Right lobe of liver (tissue), 4 donors: ENCODE measurements around a stretch of chr20.

GRCh38 chr20:37236313-37236919 lies 25.2 kb downstream of the GHRH start:
- PRO-cap, 4 experiments = no peak in any of the 4 experiments
- RAMPAGE, long total RNA, 2 experiments = no peak in any of the 2 experiments

- PRO-cap, 4 experiments = peak in 3 of 4 experiments; most common plus-strand start chr20:37243727 (in 3); most common minus-strand start chr20:37243605 (in 1)
- RAMPAGE, long total RNA, 2 experiments = no peak in any of the 2 experiments
These were observed 18.3 kb downstream of the GHRH start for GRCh38 chr20:37243228-37243889.

DNA sequence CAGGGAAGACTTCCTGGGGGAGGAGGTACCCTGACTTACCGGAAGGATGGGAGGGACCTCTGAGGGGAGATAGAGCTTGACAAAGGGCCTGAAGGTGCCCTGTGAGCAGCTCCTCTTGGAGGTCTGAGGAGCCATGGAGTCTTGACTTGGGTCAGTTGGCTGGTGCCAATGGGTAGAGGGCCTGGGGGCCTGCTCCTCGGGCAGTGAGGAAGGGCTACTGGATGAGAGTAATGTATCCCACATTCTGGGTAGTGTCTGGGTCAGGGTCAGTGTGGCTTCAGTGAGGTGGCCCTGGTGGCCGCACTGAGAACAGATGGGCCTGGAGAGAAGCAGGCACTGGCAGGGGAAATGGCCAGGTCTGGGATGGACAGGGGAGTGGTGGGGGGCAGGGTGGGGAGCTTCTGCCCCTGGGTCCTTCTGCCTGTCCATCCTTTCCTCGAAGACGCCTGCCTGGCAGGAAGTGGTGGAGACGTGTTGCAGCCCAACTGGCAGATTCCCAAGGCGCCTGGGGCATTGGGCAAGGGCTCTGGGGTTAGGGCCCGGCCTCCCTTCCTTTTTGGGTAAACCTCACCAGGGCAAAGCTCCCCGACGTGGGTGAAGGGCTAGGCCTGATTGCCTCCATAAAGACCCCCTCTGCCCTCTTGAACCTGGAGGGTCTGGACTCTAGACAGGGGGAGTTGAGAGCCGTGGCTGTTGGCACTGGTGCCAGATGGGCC lies 10.4 kb downstream of the SRC start:
- PRO-cap, 4 experiments = peak in 3 of 4 experiments; most common plus-strand start position 559 of the sequence (in 1); most common minus-strand start position 444 of the sequence (in 3)
- RAMPAGE, long total RNA, 2 experiments = no peak in any of the 2 experiments

GRCh38 chr20:37898119-37898427 lies 4.9 kb upstream of the VSTM2L start:
- PRO-cap, 4 experiments = no peak in any of the 4 experiments
- RAMPAGE, long total RNA, 2 experiments = no peak in any of the 2 experiments

DNA sequence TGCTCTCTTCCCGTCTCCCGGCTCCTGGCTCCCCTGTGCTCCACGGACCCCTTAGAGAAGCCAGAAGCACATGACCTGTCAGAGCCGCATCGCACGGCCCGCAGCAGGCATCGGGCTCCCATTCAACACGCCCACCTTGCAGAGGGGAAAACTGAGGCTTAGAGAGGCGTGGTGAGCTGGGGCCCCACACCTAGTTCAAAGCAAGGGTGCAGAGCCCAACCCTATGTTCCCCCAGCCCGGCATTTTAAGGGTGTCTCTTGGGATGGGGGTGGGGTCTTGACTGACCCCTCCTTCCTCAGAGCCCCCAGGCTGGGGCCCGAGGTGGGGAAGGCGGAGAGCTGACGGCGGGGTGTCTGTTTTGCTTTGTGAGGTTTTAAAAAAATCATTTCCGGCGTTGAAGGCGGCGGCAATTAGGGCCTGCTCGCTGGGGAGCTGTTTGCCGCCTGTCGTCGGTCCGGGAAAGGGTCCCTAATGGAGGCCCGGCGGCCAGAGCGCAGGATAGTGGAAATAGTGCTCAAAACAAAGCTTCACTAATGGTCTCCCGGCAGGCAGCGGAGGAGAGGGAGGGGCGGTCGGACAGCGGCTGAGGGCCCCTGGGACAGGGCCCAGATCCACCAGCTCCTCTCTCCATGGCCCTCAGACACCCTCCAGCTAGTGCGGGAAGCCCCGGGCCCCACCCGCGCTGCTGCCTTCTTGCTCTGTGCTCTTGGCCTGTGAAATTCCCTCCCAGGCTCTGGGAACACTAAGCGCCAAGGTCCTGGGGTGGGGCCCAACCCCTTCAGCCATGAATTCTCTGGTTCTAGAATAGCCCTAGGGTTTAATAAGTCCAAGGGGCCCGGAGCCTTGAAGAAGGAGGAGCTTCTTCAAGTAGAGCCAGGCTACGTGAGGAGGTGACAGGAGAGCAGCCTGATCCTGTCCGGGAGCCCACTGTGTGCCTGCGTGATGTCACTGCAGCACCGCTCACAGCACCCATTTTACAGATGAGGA lies 12.0 kb downstream of the VSTM2L start:
- PRO-cap, 4 experiments = no peak in any of the 4 experiments
- RAMPAGE, long total RNA, 2 experiments = no peak in any of the 2 experiments

DNA sequence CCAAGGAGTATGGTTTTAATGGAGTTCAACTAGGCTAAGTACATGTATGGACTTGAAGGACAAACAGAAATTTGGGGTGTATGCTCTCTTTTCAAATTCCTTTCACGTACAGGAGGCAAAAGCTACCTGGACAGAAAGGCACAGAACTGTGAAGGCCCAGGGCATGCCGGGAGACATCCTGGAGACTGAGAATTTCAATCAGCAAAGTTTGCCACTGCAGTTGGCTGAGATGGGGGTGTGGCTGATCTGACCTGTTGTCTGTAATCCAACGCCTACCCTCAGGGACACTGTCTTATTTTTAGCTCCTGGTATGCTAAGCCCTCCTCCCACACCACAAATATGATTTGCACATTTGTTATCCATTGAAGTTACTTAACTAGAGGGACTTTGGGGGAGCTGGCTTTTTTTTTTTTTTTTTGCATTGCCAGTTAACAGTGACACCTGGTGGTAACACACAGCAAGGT lies 40.5 kb downstream of the TTI1 start:
- PRO-cap, 4 experiments = no peak in any of the 4 experiments
- RAMPAGE, long total RNA, 2 experiments = no peak in any of the 2 experiments

- PRO-cap, 4 experiments = peak in 3 of 4 experiments; most common plus-strand start chr20:38065942 (in 2); most common minus-strand start chr20:38065859 (in 1)
- RAMPAGE, long total RNA, 2 experiments = start-site peak on the plus strand in 1 of 2 experiments, at chr20:38065953-38066214 at its widest, 35 to 530 reads per replicate
These were observed 32.3 kb downstream of the RPRD1B start for GRCh38 chr20:38065543-38066500.

GRCh38 chr20:38067416-38067928 lies 33.9 kb downstream of the RPRD1B start:
- PRO-cap, 4 experiments = peak in 4 of 4 experiments; most common plus-strand start chr20:38067614 (in 4); most common minus-strand start chr20:38067495 (in 3)
- RAMPAGE, long total RNA, 2 experiments = no peak in any of the 2 experiments

- PRO-cap, 4 experiments = no peak in any of the 4 experiments
- RAMPAGE, long total RNA, 2 experiments = no peak in any of the 2 experiments
These were observed 50.2 kb downstream of the RPRD1B start for GRCh38 chr20:38083743-38084123.

GRCh38 chr20:38090194-38091373 lies 57.0 kb downstream of the RPRD1B start:
- PRO-cap, 4 experiments = peak in 2 of 4 experiments; most common plus-strand start chr20:38090284 (in 1)
- RAMPAGE, long total RNA, 2 experiments = no peak in any of the 2 experiments

GRCh38 chr20:38136588-38136988 lies 28.5 kb downstream of the TGM2 start:
- PRO-cap, 4 experiments = no peak in any of the 4 experiments
- RAMPAGE, long total RNA, 2 experiments = no peak in any of the 2 experiments

DNA sequence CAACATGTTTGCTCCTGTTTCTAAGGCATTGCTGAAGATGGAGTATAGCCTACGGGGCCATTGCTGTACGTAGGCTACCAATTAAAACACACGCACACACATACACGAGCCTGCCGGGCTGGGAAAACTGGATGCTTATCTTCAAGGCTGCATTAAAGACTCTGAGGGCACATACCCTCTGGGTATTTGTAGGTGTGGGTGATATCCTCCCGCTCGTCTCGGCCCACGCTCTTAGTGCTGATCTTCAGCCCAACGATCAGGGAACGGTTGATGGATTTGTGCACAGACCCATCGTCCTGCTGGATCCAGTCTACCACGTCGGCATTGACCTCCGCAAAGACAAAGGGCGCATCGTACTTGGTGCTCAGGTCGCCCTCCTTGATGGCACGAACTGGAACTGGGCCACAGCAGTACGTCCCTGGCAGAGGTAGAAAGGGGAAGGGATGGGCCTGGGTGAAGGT lies 25.8 kb downstream of the TGM2 start:
- PRO-cap, 4 experiments = no peak in any of the 4 experiments
- RAMPAGE, long total RNA, 2 experiments = start-site peak on the minus strand in 2 of 2 experiments, centred at position 341 of the sequence, 255 to 285 reads per replicate

DNA sequence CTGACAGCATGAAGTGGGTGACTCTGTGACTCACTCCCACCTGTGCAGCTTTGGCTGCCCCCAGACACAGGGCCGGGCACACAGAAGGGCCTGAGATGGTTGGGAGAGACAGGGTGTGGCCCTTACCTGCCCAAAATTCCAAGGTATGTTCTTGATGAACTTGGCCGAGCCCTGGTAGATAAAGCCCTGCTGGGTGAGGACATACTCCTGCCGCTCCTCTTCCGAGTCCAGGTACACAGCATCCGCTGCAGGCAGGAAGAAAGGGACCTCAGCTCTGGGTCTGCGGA lies 14.3 kb downstream of the TGM2 start:
- PRO-cap, 4 experiments = no peak in any of the 4 experiments
- RAMPAGE, long total RNA, 2 experiments = start-site peak on the minus strand in 1 of 2 experiments, centred at position 185 of the sequence, 196 reads per replicate

GRCh38 chr20:38345779-38346213 lies 486 bp upstream of the LBP start:
- PRO-cap, 4 experiments = peak in 4 of 4 experiments; most common plus-strand start chr20:38346079 (in 2); most common minus-strand start chr20:38345865 (in 4)
- RAMPAGE, long total RNA, 2 experiments = no peak in any of the 2 experiments

GRCh38 chr20:38347650-38347917 lies 1.3 kb downstream of the LBP start:
- PRO-cap, 4 experiments = peak in 1 of 4 experiments; most common plus-strand start chr20:38347819 (in 1); most common minus-strand start chr20:38347740 (in 1)
- RAMPAGE, long total RNA, 2 experiments = no peak in any of the 2 experiments

GRCh38 chr20:38450335-38450926 lies 22.2 kb upstream of the RALGAPB start:
- PRO-cap, 4 experiments = no peak in any of the 4 experiments
- RAMPAGE, long total RNA, 2 experiments = no peak in any of the 2 experiments

DNA sequence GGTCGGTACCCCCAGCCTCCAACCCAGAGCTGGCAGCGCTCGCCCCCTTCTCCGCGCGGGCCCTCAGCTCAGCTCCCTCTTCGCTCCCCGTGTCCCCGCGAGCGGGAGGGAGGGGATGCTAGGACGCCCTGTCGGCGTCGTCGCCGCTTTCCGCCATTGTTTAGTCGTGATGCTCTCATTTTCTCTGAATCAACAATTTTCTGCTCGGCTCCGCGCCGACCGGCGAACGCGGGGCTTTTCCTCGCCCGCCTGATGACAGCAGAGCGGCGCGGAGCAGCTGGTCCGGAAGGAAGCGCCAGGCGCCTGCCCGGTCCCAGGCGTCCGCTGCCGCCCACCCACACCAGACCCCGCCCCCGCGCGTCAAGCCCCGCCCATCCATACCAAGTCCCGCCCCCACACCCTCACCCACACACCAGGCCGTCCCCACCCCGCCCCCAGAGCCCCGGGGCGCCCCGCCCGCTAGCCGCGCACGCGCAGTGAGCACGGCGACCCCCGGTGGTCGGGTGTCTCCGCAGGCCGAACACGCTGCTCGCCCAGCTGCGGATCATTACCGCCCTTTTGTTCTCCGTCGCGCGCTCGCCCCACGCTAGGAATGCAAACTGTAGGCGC lies 50.0 kb upstream of the SLC32A1 start:
- PRO-cap, 4 experiments = peak in 3 of 4 experiments; most common minus-strand start position 305 of the sequence (in 3)
- RAMPAGE, long total RNA, 2 experiments = no peak in any of the 2 experiments

GRCh38 chr20:38835516-38836032 lies 30.1 kb downstream of the PPP1R16B start:
- PRO-cap, 4 experiments = no peak in any of the 4 experiments
- RAMPAGE, long total RNA, 2 experiments = no peak in any of the 2 experiments

GRCh38 chr20:38863028-38863609 lies 57.6 kb downstream of the PPP1R16B start:
- PRO-cap, 4 experiments = no peak in any of the 4 experiments
- RAMPAGE, long total RNA, 2 experiments = no peak in any of the 2 experiments

DNA sequence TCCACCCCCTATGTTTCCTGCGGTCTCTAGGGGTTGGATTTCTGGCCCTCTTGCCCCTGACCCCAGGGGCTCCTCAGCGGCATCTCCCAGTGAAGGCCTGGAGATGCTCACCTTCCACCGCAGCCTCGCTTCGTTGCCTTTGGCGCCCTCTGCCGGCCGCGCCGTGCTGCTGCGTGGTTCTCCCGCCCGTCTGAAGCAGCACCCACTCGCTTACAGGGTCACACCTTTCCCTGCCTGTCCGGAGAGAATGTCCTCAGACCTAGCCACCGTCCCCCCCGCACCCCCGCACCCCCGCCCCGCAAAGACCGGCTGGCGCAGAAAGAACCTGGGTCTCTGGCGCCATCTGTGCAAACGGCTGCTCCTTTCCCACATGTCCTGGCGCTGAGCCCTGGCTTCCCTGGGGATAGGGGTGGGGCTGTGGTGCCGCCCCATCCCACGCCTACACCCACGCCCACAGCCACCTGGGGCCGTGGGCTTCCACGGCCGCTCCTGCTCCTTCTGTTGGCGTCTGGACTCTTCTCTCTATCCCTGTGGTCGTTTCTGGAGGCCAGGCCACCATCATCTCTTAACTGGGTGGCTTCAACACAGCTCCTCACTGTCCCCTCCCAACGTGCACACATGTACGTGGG lies 32.3 kb upstream of the FAM83D start:
- PRO-cap, 4 experiments = no peak in any of the 4 experiments
- RAMPAGE, long total RNA, 2 experiments = no peak in any of the 2 experiments